ENCODE measurements around a stretch of chr9.

GRCh38 chr9:76490595-76491113 is 31.7 kb downstream of the GCNT1 start:
- PRO-cap = no peak
- RAMPAGE, long total RNA, 4 experiments = no peak in any of the 4 experiments

DNA sequence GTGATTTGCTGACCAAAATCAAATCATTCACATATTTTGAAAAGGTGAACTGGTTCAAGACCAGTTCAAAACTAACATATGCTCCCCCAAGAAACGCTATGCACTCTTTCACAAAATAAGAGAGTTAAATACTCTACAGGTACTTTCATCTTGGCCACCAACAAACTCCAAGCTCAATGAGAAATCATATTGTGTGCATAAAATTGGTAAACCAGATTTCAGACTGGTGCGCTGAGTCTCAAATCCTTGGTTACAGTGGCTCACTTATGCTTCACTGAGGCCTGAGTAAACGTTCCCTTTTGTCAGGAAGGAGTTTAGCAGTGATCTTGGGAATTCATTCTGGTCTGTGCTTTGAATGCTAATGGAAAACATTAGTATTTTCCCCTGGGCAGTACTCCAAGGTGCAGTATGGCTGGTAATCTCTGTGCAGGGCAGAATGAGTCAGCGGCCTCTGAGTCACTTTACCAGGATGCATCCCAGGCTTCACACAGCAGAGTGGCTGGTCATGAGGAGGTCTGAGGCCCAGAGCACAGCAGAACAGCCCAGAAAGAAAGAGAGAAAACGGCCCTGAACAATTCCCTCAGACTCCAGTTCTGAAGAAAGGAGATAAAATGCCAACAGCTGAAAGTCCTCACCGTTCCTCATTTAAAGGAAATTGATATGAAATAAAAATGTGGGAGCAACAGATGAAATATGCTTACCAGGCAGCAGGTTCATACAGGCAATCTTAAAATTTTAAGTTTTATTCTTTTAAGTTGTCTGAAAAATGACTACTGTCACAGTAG is 87.7 kb downstream of the PRUNE2 start:
- PRO-cap = bidirectional peak, plus-strand start at position 545 of the sequence, minus-strand start at position 341 of the sequence
- RAMPAGE, long total RNA, 4 experiments = no peak in any of the 4 experiments

- PRO-cap = bidirectional peak, plus-strand start at chr9:76835936, minus-strand start at chr9:76835673
- RAMPAGE, long total RNA, 4 experiments = no peak in any of the 4 experiments
Measured at GRCh38 chr9:76835327-76835842, 70.5 kb downstream of the PRUNE2 start.

- PRO-cap = bidirectional peak, plus-strand start at chr9:76835936, minus-strand start at chr9:76835673
- RAMPAGE, long total RNA, 4 experiments = no peak in any of the 4 experiments
Measured at GRCh38 chr9:76835843-76836429, 70.0 kb downstream of the PRUNE2 start.

GRCh38 chr9:76905609-76906003 is 308 bp downstream of the PRUNE2 start:
- PRO-cap = no peak
- RAMPAGE, long total RNA, 4 experiments = no peak in any of the 4 experiments

DNA sequence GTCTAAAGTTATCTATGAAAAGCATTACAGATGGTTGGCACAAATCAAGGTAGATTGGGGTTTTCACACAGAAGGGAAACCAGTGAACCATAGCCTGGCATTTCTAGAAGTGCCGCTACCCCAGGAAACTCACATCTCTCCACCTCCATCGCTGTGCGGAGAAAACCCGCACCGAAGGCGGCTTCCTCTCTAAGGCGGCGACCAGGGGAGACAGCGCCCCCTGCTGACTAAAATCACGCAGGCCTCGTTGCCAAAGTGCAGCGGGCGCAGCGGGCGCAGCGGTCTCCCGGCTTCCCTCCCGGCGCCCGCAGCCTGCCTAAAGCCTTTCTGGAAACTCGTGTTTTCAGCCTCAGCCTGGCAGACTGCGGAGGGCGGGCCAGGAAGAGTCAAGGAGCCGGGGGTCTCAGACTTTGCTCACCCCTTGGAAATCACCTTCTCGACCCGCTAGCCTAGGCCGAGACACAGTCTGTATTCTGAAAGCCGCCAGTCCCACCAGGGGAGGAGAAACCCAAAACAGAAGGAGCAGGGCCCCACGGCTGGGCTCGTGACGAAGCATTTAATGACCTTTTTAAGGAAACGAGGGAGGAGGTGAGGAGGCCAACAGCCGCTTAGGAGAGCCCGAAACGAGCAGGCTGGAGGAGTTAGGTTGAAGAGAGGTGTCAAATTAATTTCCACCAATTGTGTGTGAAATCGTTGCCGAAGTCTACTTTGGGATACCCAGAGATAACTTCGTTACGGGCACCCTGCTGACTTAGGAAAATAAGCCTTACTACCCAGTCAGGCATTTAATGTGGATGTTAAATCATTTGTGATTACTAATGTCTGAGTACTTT is 7.4 kb upstream of the FOXB2 start:
- PRO-cap = no peak
- RAMPAGE, long total RNA, 4 experiments = no peak in any of the 4 experiments

DNA sequence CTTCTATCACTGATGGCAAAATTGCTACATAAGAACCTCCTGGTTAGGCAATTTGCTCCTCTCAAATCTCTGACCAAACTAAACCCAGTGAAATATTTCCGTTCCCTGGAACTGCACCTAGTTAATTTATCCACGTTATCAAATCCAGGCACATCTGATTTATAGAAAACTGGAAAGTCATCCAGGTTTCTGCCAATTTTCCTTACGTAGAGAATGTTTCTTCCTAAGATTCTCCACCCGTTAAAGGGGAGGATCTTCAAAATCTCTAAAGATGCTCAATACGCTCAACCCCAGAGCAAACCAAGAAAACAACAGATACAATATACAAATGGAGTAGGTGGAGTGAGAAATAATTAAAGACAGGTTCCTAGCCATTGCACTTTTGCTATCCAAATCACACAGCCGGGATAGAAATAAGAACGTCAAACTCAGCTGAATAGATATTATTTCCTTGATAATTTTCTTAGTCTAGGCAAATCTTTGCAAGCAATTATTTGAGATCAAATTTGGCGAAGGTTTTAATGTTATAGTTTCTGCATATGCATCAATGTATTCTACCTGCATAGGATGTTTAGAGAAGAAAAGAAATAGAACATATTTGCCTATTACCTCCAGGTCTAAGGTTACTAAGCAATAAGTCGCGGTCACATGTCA is 88.0 kb upstream of the GNA14 start:
- PRO-cap = no peak
- RAMPAGE, long total RNA, 4 experiments = start-site peak on the minus strand in 1 of 4 experiments, centred at position 420 of the sequence, 6 reads per replicate

DNA sequence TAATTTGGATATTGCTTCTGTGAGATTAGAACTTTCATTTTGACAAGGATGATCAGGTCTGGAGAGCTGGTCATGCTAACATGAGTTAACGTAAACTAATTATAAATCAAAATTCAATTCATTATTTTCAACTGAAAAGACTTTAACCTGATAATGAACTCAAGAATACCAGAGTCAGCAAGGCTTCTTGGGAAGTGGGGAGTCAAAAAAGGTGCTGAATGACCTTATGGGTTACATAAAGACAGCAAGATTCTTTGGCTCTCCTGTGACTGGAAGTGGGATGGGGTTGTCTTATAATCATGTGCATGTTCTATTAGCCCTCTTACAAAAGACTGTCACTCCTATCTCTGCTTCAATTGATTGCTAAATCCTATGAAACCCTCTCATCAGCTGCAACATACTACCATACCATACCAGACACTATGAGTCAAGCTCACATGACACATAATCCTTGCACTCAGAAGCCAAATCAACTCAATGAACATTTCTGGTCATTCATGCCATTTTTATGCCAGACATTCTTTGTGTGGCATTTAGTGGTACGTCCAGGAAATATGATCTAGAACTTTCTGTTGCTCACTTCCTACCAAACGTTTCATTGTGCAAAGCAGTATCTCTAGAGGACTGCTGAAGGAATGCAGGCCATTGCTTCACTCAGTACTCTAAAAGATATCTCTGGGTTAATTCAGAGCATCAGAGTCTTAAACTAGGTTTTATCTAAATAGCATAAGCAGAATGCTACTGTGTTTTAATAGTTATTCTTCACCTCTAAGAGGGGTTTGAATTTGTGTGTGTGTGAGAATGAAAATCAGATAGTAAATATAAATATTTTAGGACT is 159.1 kb upstream of the GNA14 start:
- PRO-cap = no peak
- RAMPAGE, long total RNA, 4 experiments = no peak in any of the 4 experiments

GRCh38 chr9:77901121-77902132 is 130.2 kb downstream of the GNAQ start:
- PRO-cap = no peak
- RAMPAGE, long total RNA, 4 experiments = no peak in any of the 4 experiments

DNA sequence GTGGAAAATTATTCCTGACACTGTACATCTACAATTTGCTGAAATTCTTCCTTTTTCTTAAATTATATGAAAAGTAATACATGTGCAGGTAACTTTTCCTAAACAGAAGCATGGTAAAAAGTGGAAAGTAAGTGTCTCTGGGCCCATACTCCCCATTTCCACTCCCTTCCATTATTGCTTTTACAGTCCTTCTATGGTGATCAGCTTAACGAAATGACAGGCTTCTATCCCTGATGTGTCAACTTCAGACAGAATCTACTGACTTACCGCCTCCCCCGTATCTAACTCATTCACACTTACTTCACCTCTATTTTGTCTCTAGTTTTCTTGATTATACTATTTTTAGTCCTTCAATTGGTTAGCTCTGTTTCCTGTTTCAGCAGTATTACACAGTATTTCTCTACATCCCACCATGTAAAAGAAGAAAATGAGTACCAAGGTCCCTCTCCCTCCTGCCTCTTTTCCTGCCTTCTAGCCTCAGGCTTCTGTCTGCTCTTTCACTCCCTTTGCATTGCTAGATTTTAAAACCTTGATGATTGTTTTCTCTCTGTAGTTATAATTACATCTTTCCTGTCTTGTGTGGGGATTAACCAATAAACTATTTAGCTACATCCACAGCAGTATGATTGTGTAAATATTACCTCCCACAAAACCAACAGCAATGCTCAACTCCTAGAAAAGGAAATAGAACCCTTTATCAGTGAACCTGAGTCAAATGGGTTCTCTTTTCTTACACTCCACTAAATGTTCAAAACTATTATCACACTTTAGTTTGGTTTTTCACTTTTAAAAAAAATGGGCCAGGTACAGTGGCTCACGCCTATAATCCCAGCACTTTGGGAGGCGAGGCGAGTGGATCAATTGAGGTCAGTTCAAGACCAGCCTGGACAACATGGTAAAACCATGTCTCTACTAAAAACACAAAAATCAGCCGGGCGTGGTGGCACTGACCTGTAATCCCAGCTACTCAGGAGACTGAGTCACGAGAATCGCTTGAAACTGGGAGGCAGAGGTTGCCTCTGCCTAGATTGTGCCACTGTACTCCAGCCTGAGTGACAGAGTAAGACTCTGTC is 53.3 kb downstream of the GNAQ start:
- PRO-cap = no peak
- RAMPAGE, long total RNA, 4 experiments = start-site peak on the minus strand in 1 of 4 experiments, centred at position 717 of the sequence, 6 reads per replicate

DNA sequence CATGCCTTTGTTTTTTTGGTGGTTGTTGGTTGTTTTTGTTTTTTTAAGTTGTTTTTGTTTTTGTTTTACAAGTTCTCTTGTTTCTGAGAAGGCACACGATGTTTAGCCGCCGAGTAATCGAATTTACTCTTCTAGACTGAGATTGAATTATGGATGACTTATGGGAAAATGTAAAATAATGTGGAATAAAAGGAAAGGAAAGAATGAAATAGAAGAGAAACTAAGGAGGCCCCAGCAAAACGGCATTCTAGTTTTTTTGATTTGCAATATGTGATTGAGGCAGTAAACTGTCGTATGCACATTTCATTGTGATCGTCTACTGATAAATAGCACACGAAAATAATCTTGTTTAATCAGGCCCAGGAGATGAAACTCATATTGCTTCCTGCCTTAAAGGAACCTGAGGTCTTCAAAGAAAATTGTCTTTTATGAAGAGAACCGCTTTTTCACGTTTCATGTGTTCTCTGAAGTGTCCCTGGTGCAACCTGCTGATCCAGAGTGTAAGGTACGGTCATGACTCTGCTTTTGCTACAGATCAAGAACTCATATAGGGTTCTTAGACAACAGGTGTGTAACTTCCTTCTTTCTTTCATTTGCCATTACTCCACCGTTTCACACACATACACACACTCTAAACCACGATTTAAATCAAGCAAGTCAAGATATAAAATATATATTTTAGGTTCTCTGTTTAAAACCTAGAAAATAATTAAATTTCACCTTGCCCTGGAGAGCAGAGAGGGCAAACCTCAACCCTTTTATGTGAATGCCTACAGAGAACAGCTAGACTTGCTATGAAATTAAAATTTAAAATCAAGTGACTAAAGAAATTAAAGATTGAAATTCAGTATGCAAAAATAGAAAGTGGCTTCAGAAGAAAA is 1.4 kb upstream of the GNAQ start:
- PRO-cap = no peak
- RAMPAGE, long total RNA, 4 experiments = no peak in any of the 4 experiments

DNA sequence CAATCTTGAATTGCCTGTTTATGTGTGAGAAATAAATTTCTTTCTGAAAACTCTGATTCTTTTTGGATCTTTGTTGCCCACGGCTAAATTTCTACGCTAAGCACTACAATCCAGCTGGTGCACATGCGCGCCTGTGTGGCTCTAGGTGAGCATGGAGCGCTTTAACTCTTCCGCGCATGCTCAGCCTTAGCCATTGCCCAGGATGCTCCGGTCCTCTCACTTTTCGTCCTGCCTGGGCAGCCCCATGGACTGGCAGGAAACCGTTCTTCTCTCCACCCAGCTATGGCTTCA is 190.8 kb downstream of the TLE4 start:
- PRO-cap = no peak
- RAMPAGE, long total RNA, 4 experiments = no peak in any of the 4 experiments

DNA sequence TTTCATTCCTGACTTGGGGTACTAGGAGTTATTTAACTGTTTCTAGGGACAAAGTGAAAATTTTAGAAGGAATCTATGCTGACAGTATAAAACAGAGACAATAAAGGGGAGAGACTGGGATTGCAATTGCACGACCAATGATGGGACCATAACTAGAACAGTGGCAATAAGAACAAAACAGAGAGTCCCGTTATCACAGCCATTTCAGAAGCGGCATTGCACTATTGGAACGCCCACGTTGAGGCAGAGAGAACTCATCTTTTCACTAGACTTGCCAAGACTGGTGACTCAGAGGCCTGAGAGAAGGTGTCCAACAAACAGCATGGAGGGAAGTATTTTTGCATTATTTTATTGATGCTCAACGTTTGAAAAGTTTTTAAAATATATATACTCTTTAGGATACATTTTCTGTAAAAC is 737.7 kb downstream of the TLE1 start:
- PRO-cap = no peak
- RAMPAGE, long total RNA, 4 experiments = no peak in any of the 4 experiments

DNA sequence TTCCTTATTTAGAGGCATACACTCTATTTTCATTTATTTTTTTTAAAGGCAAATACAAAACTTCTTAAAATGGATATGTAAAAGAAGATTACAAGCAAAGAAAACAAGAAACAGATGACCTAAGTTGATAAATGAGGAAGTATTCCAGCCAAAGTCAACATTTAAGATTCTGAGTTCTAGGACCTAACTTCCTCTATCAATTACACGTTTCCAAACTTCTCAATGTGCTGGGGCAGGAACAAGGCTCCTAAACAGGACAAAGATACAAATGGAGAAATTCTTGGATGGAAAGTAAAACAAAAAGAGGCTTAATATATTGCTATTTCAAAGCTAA is 89.5 kb downstream of the TLE1 start:
- PRO-cap = no peak
- RAMPAGE, long total RNA, 4 experiments = no peak in any of the 4 experiments

DNA sequence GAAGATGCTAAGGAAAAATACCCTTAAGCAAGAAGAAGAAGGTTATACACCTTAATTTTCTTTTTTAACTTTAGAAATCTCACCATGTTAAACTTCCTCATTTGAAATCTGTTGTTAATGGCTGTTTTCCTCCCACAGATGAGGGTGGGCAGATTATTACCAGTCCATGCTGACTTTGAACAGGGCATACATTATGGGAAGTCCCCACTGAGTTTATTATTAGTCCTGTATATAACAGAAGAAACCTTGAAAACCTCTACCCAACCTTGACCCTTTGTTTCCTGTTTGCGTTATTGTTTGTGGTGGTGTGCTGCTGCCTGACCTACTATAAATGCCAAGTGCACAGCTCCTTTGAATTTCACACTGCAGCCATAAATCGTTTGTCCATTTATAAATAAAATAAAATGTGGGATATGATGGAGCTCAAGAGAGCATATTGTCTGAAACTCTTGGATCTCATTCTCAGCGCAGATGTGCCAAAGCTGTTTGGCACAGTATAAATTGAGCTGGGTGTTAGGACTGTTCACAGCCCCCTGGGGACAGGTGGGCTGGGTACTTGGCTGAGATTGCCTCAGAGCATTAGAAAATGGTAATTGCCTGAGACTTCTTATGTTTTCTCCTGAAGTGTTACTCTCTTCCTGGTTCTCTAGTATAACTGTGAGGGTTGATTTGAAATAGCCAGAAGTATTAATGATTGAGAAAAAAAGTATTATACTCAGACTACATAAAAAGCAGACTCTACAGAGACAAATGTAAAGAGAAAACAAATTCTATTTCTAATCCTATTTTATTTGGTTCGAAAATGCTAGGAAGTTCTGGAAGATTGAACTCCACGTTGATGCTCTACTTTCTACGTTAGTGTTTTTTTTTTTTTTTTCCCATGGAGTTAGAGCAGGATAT is 139.7 kb downstream of the SPATA31D1 start:
- PRO-cap = no peak
- RAMPAGE, long total RNA, 4 experiments = no peak in any of the 4 experiments

GRCh38 chr9:82560181-82560989 is 502.6 kb downstream of the RASEF start:
- PRO-cap = no peak
- RAMPAGE, long total RNA, 4 experiments = no peak in any of the 4 experiments

- PRO-cap = no peak
- RAMPAGE, long total RNA, 4 experiments = no peak in any of the 4 experiments
Measured at GRCh38 chr9:82597256-82598026, 465.5 kb downstream of the RASEF start.

GRCh38 chr9:83025541-83026115 is 37.3 kb downstream of the RASEF start:
- PRO-cap = no peak
- RAMPAGE, long total RNA, 4 experiments = no peak in any of the 4 experiments

GRCh38 chr9:83060393-83060976 is 2.5 kb downstream of the RASEF start:
- PRO-cap = no peak
- RAMPAGE, long total RNA, 4 experiments = no peak in any of the 4 experiments

GRCh38 chr9:83130424-83131143 is 67.6 kb upstream of the RASEF start:
- PRO-cap = no peak
- RAMPAGE, long total RNA, 4 experiments = no peak in any of the 4 experiments